ENCODE results near the genes GDAP2 and SRGAP2C.

- PRO-cap, result no peak
These were observed 55.4 kb downstream of the GDAP2 start for GRCh38 chr1:117873776-117874587.

GRCh38 chr1:117929130-117929860 is at the start of gene GDAP2:
GDAP2 (minus strand) TSS chr1:117929621.
- PRO-cap, result bidirectional peak, plus-strand start at chr1:117929754, minus-strand start at chr1:117929568

DNA sequence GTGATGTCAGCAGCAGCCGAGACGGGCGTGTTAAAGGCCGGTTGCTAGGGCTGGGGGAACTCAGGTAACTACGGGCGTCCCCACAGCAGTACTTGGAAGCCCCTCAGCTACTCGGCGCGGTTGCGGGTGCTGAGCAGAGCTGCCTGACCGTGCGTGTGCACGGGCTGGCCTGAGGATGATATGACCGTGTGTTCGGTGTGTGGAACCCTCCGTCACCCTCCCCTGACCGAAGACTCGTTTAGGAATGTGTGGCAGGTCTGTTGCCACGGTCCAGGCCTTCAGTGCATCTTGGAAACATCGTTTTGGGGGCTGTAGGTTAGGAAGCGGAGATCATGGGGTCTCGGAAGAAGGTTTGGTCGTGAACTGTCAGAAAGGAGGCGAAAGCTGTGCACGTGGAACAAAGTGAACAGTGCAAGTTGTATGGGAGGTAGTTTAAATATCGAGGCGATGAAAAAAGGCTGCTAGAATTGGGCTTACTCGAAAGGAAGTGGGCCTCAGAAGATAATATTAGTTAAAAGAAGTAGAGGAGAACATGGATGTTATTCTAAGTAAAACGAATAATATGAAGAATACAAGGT is 411 bp downstream of the WDR3 start:
- PRO-cap, result no peak

GRCh38 chr1:118028242-118028770 is 98.8 kb downstream of the WDR3 start:
- PRO-cap, result no peak

DNA sequence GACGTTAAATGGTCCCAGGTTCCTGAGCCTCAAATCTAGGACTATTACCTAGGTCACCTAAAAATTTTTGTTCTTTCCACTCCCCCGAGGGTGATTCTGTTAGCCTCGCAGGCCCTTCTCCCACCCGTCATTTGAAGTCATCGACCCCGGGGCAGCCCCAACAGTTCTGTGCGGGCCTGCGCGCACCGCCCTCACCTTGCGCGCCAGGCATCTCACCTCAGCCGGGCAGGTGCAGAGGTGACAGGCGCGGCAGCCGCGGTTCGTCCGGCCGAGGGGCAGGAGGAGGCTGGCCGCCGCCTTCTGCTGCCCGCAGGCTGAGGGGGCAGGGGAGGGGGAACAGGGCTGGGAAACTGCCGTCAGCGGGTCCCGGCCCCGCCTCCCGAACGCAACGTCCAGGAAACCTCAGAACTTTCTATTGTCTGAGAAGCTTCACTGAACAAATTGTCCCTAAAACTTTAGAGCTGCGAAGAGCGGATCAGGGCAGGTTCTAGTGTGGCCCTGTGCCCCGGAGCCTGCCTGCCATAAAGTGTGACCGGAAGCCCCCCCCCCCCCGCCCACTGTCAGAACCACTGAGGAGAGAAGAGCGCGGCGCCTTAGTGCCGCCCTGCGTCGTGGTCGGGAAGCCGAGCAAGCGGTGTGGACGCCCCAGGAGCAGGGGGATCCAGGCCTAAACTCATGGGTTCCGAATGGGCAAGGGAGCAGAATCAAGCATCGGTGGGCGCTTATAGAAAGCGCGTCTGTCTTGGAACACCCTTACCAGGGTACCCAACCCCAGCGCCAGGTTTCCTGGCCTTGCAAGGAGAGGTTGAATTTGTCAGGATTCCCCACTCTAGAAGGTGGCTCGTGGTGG is 13.2 kb upstream of the TBX15 start:
- PRO-cap, result no peak

DNA sequence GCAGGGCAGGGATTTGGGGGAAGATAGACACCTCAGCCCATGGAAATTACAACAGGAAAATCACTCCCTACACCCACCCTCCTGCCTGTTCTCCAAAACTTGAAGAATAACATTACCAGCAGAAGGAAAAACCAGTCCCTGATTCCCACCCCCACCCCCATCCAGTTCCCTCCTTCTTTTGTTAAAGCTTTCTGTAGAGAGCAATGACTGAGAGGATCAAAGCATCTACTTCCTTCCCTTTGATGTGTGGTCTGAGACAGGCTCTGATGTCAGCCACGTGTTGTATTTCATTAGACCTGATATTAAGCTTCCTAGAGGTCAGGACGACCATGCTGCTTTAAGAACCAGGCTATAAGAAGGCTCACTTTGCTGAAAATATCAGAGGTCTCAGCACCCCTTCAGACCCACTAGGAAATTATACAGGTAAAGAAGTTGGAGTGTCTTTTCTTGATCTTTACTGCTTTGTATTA is 73.8 kb upstream of the HAO2 start:
- PRO-cap, result no peak

DNA sequence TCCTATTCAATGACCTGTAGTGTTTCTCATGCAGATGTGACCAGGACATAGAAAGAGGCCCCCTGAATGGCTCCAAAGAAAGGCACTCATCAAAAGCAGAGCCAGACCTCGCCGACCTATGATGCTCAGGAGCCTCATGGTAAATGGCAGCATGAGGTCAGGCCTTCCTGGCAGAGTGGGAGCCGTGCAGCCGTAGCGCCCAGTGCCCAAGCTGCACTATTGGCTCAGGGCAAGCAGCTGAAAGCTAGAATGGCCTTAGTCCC is 42.3 kb upstream of the HAO2 start:
- PRO-cap, result no peak

- PRO-cap, result no peak
These were observed 2.2 kb downstream of the HAO2 start for GRCh38 chr1:119370626-119371274.

GRCh38 chr1:119604972-119605419 is 43.1 kb downstream of the ZNF697 start:
- PRO-cap, result no peak

DNA sequence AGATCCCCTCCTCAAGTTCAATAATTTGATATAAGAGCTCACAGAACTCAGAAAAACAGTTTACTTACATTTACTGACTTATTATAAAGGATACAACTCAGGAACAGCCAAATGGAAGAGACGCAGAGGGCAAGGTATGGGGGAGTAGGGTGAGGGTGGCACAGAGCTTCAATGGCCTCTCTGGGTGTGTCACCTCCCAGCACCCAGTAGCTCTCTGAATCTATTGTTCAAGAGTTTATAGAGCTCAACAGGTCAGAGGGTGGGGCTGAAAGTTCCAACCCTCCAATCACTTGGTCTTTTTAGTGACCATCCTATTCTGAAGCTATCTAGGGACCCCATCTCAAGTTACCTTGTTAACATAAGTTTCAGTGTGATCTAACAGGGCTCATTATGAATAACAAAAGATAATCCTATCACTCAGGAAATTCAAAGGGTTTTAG is 31.1 kb upstream of the ZNF697 start:
- PRO-cap, result no peak

DNA sequence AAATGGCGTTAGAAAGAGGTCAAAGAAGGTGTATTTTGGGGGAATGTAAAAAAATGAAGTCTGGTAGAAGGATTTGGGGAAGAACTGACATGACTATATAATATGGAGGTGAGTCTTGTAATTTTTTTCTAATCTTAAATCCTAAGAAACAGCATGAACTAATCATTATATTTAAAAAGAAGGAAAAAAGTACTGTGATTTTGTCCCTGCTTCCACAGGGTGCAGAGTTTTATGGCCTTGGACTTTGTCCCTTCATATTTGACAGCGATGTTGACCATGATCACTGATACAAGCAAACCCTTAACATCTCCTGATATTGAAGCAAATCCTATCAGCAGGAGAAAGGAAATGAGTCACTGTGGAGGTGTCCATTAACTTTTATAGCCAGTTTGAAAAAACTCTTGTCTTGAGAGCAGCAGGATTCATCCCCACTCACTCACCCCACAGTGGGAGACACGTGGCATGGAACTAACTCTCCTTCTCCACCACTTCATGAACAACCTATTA is 5.1 kb upstream of the REG4 start:
- PRO-cap, result no peak

- PRO-cap, result no peak
These were observed 17.4 kb downstream of the ADAM30 start for GRCh38 chr1:119878938-119879278.

- PRO-cap, result no peak
These were observed 29.1 kb upstream of the ADAM30 start for GRCh38 chr1:119925228-119925984.

DNA sequence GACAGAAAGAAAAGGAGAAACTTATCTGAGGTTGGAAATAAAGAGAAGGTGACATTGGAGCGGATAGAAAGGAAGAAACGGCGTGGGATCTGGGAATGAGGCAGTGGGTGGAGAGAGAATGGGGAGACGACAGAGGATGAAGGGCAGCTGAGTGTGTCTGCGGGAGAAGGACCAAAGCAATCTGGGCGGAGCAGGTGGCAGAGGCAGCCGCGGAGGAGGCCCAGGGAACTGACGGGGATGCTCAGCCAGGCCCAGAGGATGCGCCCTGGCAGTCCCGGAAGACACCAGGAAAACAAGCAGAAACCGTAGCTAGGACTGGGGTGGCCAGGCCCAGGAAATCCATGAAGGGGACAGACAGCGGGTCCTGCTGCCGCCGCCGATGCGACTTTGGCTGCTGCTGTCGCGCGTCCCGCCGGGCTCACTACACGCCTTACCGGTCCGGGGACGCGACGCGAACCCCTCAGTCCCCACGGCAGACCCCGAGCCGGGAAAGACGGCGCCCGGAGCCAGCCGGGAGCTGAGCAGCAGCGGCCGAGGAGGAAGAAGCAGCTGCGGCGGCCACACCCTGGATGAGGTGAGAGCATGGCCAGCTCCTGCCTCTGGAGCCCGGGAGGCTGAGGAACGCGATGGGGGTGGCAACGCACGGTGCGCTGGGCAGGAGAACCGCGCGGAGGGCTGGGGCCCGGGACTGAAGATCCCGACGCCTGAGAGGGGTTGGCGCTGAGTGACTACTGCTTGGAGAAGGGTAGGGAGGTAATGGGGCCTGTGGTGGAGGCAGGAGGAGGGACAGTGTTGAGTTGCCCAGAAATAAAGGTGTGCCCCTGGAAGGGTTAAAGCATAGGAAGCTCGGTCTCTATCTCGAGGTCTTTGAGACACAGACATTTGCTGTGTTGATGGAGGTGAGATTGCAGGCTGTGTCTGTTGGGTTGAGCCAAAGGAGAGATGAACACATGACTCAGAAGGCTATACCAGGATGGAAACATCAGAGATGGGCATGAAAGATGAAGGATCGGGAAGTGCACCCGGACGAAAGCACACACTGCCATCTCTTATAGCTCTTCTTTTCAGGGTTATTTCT is 20.8 kb upstream of the SEC22B start:
- PRO-cap, result no peak

DNA sequence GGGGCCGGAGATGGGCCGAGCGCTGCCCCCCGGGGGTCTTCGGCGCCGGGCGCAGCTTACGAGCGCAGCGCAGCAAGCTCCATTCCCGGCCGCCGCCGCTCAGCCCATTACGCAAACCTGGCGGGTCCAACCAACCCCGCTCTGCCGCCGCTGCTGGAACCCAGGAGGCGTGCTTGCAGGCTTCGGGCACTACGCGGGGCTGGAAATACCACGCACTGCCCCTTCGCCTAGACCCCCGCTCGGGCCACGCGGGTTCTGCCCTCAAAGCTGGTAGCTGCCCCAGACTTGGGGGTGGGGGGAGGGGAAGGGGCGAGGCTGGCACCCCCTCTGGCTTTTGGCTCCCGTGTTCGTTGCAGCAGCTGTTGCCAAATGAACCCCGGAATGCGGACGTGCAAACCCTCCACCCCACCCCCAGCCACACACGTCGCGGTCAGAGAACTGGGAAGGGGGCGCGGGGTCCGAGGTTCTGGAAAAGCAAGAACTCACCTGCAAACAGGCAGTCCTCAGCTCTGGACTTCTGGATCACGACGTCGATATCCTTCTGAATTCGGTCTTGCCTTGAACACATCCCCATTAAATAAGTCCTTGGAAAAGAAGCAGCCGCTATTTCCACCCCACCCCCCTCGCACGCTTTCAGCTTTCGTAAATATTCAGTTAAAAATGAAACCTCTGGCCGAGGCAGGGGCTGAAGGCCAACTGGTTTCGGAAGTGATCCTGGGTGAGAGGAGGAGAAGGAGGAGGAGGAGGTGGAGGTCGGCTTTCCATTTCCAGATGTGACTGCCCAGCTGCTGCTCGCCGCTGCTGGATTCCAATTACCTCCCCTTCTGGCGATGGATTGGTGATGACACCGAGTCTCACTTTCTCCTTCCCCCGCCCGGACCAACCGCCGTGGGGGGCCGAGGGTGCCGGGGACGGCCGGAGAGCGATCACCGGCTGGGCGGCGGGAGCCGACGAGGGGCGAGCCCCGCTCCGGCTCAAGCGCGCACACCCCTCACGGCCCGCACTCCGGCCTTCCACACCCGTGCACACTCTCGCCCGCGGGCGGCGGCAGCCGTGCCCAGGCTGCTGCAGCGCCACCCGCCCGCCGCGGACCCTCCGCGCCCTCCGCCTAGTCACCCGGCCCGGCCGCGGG is 73.2 kb upstream of the NBPF8 start:
- PRO-cap, result unidirectional peak, plus-strand start at position 573 of the sequence; unidirectional peak, plus-strand start at position 765 of the sequence; unidirectional peak, minus-strand start at position 779 of the sequence

DNA sequence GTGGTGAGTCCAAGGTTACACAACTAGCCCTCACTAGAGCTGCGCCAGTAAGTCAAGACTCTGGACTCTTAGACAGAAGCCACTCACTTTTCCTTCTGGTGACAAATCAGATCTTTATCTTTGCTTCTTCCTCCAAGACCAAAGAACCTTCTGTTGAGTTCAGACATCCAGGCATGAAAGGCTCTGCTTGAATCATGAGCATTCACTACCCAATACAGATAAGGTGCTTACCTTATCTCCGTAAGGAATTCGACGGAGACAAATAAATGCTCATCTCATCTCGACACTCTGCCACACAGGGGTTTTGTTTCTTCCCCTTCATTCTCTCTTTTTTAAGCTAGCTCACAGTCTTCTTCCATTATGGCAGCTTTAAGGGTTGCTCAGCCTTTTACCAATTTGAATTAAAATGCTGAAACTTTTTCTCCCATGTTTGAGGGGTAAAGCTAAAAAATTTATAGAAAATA is 116.8 kb downstream of the NBPF8 start:
- PRO-cap, result no peak

- PRO-cap, result unidirectional peak, minus-strand start at chr1:120850988
These were observed 39.1 kb upstream of the PPIAL4A start for GRCh38 chr1:120850182-120851060.

- PRO-cap, result no peak
These were observed 111.3 kb downstream of the PPIAL4A start for GRCh38 chr1:121000896-121001228.

GRCh38 chr1:121118238-121118864 is 65.8 kb downstream of the FAM72B start:
- PRO-cap, result no peak

GRCh38 chr1:121184505-121185609 is at the start of gene SRGAP2C:
SRGAP2C (plus strand) TSS chr1:121184975.
- PRO-cap, result unidirectional peak, plus-strand start at chr1:121184978

Measured in cardiac septum (tissue), 1 donor.